LUHMES (cell line): ENCODE measurements around the genes HOOK1 and CYP2J2.

- PRO-cap: no peak
Measured at GRCh38 chr1:59498814-59499063, 201.8 kb downstream of the FGGY start.

DNA sequence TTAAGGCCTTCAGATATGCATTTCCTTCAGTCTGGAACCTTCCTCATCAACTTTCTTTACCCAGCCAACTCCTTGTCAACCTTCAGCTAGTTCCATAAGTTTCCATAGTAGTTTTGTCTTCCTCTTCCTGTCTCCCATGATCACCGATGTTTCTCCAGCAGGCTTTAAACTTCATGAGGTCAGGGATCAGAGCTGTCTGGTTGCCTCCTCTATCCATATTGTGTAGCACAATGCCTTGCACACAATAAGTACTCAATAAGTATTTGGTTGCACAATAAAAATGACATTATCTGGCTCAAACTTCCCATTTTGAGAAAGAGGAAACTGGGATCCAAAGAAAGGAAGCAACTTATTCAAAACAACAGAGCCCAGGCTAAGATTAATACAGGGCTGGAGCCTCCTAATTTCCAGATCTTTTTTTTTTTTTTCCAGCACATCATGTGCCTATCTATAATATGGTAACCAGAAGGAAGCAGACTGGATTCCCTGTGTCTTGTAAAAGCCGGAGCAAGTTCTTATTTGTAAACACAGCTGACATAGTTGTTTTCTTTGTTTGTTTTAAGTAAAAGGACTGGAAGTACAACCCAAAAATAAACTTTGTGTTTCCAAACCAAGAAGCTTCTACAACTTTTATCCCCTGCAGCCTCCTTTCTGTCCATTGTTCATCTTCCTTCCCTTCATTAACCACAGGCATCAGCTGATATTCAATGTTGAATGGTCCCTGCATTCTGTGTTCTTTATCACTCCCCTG is 71.4 kb upstream of the HOOK1 start:
- PRO-cap: no peak

GRCh38 chr1:59814720-59815766 is at the start of gene HOOK1:
Gene HOOK1, plus strand, starts transcription at chr1:59814949.
- PRO-cap: no peak

DNA sequence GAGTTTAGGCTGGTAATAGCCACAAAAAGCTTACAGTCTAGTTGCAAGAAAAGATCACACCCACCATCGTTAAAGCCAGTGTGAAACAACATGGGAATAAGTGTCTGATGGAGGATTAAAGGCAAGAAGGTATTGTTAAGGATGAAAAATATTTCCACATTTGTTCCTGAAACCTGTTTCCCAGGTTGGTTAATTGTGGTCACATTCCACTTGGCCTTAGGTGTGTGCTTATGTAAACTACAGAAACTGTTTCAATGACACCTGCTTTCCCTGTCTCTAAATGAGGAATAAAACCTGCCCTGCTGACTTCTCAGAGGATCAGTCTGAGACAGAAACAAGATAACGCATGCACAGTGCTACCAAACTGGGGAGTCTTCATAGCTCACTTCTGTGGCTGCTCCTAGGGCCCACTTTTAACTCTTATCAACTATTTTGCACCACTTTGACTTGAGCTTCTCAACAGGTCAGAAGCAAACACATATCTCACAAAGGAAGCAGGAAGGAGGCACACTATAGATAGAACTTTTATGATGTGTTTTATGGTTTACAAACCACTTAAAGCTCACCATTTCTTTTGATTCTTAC is 33.7 kb downstream of the CYP2J2 start:
- PRO-cap: no peak

DNA sequence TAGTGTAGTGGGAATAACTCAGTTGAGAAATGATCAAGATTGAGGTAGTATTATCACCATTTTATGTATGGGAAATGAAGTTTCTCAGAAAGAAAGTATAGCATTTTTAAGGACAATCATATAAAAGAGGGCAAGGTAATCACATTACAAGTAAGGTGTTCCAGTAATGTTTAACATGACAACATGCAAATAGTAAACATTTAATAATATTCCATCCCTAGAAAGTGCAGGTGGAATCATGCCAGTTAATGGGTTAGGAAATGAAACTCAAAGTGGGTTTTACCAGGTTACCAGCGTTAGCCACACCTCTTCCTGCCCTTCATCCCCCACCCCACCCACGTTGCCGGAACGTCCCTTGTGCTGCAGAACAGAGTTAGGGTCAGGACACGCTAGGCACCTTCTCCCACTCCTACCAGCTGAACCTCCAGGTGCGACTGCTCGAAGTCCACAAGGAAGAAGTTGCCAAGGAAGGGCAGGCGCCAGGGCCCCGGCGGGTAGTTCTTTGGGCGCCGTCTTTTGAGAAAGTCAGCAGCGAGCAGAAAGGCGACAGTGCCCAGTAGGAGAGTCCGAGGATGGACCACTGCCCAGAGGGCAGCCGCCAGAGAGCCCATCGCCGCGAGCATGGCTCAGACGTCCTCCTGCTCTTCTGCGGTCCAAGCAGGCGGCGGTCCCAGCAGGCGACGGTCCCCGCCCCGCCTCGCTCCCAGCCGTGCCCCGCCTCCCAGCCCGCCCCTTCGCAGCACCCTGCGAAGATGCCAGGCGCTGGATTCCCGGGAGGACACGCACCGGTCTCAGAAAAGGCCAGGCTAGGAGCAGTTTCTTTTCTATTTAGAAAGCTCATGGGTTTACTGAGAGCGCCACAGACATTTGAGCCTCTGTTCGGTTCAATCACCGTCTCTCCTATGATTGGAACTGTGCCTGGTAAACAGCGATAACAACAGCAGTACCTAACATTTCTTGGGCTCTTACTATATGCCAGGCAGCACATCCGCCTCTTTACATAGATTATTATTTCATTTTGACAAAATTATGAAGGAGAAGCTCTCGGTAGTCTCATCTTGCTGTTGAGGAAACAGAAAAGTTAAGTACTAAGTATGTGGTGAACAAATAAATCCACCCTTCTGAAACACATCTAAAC is at the start of gene CYP2J2:
Gene CYP2J2 (minus strand): TSS at position 650 of the 1,138 bp plus-strand sequence.
- PRO-cap: no peak

DNA sequence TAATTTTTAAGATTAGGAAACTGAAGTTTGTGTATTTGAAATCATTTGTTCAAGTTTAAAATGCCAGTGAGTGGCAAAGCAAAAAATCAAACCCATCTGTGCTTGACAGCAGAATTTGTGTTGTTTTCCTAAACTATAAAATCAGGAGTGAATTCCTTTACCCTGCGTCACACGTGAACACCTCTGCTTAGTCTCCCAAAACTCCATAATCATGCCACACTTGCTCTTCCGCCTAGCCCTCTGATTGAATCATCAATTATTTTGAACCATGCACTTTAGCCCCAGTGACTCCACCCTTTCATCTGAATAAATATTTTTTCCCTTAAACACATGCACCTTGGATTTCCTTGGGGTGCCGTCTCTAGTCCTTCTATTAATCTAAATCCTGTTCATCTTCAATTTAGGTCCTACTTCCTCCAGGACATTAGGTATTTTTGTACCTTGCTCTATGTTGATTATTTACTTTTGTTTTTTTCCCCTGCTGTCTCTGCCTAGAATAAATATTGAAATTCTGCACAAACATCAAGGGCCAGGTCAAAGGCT is 9.7 kb upstream of the CYP2J2 start:
- PRO-cap: no peak

GRCh38 chr1:60489867-60490903 is 416.6 kb upstream of the C1orf87 start:
- PRO-cap: no peak

DNA sequence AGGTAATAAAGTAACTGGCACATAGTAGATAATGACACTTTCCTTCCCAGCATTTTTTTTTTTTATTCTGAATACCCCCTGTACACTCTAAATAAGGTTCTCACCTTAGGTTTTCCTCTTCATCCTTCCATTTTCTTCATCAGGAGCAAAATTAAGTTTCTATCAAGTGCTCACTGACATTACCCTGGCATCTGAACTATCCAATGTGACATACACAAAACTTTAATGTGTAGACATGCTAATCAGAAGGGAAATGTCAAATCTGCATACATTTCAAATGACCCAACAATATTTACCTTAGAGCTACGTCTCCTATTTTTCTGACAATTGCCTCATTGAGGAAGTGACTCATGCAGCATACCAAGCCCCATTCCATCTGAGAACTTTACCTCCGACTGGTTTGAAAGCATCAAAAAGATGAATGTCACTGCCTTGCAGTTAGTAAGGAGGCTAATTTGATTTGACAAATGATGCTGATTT is 500.0 kb upstream of the C1orf87 start:
- PRO-cap: no peak

DNA sequence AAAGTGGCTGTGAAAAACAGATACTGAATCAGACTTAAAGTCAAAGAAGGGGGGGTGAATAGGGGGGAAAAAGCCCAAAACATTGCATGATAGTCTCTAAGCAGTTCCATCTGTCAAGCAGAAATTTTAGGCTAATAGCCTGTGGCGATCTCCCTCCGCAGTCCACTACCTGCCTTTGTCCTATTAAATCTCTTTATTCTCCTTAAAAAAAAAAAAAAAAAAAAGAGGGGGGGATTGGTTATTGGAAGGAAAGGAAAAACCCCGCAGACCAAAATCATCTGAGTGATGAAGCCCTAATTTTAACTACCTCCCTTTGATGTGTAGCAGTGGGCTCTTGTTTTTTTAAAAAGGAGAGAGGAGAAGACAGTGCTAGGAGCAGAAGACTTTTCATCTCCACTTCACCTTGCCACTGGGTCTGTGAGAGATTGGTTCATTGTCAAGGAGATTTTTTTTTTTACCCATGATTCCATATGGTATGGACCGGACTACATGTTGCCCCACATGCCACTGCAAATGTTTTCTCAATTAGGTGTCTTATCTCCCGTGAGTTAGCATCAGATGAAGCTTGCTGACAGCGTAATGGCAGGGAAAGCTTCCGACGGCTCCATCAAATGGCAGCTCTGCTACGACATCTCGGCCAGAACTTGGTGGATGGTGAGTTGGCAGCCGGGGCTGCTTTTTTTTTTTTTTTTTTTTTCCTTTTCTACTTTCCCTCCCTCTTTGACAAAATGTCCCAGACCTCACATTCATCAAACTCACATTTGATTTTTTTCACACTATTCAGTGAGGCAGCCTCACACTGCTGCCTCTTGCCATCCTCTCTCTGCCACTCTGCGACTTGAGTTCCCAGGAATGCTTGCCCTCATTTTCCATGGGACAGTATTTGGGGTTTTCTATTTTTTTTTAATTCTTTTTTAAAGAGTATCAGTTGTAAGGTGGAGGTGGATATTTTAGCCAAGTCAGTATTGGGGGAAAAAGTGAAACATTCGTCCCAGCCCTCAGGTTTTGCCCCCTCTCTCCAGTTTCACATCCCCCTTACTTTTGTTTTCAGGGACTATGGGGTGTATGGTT is 217.2 kb upstream of the NFIA start:
- PRO-cap: bidirectional peak, plus-strand start at position 553 of the sequence, minus-strand start at position 420 of the sequence; bidirectional peak, plus-strand start at position 637 of the sequence, minus-strand start at position 628 of the sequence

GRCh38 chr1:60911723-60912387 is 170.5 kb upstream of the NFIA start:
- PRO-cap: bidirectional peak, plus-strand start at chr1:60912293, minus-strand start at chr1:60912010

GRCh38 chr1:61055397-61055773 is 27.0 kb upstream of the NFIA start:
- PRO-cap: no peak

DNA sequence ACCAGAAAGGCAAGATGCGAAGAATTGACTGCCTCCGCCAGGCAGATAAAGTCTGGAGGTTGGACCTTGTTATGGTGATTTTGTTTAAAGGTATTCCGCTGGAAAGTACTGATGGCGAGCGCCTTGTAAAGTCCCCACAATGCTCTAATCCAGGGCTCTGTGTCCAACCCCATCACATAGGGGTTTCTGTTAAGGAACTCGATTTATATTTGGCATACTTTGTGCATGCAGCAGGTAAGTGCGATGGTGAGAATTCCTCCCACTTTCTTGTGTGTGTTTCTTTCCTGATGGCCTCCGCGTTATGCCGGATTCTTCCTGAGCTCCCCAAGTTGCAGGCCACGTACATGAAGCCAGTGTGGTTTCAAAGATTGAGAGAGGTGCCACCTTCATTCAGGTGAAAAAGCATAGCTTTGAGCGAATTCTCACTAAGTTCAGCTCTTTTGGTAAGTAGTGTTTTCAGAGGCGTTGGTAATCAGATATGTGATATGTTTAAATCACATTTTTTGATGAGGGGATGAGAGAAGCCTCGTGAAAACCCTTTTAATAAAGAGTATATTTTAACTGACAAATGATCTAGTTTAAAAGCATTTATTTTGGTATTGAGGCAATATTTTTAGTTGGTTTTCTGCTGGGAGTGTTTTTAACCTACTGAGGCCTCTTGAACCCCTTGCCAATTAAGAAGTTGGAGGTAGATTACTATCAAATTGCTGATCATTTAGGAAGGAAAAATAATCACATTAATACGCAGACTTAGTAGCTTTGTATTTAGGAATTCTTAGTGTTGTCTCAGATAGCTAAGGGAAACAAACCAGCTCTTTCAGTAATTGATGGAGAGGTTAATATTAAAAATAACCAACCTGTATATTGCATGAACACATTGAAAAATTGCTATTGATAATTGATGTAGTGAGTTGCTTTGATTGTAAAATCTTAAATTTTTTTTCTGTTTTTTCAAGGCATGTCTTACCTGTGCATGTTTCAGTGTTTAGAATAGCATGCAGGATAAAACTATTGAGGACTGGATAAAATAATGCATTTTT is 6.4 kb downstream of the NFIA start:
- PRO-cap: no peak

DNA sequence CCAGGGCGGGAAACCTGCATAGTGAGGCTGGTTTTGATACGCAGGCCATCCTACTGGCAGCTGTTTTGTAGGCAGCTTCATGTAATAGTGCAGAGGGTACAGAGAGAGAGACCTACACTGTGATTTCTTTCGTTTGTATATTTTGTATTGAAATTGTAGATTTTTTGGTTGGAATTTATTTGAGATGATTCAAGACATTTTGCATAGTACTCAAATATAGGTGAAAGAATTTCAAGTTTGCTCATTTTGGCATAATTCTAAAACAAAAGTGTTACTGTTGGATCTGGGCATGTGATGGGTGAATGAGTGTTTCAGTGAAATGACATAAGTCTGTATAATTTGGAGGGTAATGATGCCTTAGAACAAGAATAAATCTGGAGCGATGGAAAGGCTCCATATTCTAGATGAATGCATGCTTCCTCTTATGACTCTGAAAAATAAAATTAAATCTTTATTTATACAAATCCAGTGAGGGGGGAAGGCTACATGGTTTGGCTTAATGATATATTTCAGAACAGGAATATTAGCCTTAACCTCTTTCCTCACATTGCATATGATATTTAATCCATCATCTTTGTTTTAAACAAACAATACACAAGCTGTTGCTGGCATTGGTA is 41.0 kb downstream of the NFIA start:
- PRO-cap: no peak

GRCh38 chr1:61151984-61152484 is 69.7 kb downstream of the NFIA start:
- PRO-cap: no peak

DNA sequence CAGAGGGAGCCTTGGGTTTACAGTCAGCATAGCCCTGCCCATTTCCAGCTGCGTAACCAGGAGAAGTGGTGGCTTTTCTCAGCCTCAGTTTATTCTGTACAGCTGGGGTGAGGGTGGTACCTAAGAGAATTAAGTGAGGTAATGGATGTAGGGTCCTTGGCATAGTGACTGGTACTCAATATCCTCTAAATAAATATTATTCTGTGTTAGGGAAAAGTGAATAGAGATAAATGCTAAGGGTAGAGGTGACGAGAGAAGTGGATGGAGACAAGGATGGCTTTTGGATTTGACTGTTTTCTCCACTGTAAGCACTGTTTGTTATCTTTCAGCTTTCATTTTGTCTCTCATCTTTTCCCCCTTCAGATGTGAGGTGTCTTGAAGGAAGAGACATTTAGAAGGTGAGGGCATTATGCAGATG is 91.4 kb downstream of the NFIA start:
- PRO-cap: no peak

GRCh38 chr1:61184523-61184899 is 102.2 kb downstream of the NFIA start:
- PRO-cap: no peak

DNA sequence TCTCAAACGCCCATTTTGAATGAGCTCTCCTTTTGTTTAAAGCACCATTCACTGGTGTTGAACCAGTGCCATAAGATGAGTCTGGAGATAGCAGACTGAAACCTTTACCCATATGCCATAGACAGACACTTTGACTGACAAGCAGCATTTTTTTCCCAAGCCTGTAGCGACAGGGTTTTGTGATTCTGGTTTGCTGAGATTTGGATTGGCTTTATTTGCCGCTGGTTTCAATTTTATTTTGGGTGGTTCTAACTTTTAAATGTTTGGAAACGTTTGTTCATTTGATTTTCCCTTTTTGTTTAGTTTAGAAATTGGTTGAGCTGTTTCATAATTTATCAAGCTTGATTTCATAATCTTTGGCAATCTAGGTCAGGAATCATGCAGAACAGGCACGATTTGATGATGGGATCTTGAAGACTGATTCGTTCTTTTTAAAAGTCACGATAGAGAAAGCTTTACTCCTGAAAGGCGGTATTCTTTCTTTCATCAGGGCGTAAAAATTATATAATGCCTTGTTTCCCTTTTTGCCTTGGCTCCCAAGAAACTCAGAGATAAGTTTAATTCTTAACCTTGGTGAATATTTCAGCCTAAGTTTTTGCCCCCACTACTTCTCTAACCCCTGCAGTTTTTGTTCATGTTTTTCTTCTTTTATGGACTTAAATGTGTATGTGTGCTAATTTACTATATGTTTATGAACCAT is 144.8 kb downstream of the NFIA start:
- PRO-cap: no peak

- PRO-cap: no peak
Measured at GRCh38 chr1:61461756-61462400, 263.1 kb downstream of the TM2D1 start.

GRCh38 chr1:61869472-61870135 is 127.3 kb downstream of the PATJ start:
- PRO-cap: no peak

- PRO-cap: no peak
Measured at GRCh38 chr1:62068924-62069441, 125.7 kb upstream of the L1TD1 start.